NT2/D1 (cell line): ENCODE data around the genes C17orf97 and CRK.

DNA sequence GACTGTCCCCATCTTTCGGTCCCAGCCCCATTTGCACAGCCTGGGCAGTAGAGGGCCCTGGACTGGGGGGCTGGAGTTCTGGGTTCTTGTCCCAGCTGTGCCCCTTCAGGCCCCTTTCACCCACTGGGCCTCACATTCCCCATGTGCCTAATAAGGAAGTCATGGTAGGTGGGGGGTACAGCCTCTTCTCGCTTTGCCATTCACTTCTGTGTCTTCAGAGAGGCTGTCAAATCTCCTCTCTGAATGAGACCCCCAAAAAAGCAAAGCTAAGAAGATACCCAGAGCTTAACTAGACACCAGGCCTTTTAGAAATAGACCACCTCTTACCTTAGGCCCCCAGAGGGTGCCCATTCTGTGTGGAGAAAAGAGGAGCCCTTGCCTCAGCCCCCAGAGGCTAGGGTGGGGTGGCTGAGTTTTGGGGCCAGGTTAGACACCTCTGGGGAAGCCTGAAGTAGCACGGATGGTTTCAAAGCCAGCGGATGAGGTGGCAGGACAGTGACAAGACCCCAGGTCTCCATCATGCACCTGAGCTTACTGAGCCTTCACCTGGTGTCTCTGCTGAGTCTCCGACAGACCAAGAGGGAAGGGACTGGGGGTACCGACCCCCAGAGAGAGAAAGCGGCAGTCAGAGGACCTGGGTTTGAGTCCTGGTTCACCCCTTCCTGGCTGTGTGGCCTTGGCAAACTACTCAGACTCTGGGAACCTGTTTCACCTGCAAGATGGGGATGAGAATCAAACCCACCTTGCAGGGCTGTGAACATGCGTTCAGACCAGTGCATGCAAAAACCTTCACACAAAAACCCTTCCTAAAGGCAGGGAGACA is 7.5 kb downstream of the SCGB1C2 start:
- RRBS, 2 experiments = no CpG with 5 or more reads among the region's 8 CpGs

DNA sequence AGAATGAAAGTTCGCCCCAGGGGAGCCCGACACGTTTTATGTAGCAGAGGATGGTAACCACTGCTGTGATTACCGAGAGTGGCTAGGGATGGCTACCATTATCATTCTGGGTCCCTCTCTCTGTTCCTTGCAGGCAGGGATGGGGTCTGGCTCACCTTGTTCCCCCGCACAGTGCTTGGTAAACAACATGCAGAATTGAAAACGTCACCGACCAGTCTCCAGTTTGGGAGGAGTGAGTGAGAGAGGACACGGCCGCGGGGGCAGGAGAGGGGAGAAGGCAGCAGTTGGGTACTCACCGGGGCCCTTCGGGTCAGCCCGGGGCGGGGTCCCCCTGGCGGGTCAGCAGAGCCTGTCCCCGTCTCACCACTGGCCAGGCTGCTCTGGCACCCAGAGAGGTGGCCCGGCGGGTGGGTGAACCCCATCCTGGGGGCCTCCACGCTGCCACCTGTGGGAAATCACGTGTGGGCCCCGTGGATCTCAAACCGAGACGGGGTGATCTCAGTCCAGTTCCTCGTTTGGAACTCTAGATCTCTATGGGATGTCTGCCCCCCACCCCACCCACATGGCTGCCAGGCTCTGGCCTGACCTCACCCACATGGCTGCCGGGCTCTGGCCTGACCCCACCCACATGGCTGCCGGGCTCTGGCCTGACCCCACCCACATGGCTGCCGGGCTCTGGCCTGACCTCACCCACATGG is 34.1 kb upstream of the DOC2B start:
- RRBS, 2 experiments = 3% methylated on average over 4 to 5 of the region's 27 CpGs

GRCh38 chr17:353032-353552 is 485 bp upstream of the RPH3AL start:
- RRBS, 2 experiments = no CpG with 5 or more reads among the region's 8 CpGs

- RRBS, 2 experiments = no CpG with 5 or more reads among the region's 10 CpGs
Measured at GRCh38 chr17:377383-377931, 24.9 kb upstream of the RPH3AL start.

DNA sequence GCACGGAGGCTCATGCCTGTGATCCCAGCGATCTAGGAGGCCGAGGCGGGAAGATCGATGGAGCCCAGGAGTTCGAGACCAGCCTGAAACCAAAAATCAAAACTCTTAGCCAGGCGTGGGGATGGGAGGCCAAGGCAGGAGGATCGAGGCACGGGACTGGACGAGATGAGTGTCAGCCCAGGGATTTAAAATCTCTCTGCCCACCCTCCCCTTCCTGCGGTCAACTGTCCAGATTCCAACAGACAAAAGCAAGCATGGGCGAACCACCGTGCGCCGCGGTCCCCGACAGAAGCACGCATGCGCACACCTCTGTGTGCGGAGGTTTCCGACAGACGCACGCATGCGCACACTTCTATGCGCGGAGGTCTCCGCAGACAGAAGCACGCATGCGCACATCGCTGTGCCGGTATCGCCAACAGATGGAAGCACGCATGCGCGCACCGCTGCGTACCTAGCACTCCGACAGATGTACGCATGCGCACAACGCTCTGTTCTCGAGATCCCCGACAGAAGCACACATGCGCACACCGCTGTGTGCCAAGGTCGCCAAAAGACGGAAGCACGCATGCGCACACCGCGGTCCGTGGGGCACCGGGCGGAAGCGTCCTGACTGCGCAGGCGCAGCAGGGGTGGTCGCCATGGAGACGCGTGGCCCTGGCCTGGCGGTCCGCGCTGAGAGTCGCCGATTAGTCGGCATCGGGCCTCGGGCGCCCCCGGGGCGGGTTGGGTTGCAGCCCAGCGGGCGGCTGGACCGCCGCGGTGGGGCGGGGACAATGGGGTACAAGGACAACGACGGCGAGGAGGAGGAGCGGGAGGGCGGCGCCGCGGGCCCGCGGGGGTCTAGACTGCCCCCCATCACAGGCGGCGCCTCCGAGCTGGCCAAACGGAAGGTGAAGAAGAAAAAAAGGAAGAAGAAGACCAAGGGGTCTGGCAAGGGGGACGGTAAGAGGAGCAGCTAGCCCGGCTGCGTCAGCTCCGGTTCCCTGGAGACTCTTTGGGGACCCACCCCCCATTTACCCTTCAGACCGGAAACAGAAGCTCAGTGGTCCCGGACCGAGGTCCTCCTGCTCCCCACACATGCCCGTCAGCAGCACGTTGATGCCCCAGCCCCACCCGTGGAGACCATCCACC is at the start of gene C17orf97:
TSS of gene C17orf97 (plus strand) at position 621 of the 1,131 bp plus-strand sequence.
- RRBS, 2 experiments = no CpG with 5 or more reads among the region's 101 CpGs

DNA sequence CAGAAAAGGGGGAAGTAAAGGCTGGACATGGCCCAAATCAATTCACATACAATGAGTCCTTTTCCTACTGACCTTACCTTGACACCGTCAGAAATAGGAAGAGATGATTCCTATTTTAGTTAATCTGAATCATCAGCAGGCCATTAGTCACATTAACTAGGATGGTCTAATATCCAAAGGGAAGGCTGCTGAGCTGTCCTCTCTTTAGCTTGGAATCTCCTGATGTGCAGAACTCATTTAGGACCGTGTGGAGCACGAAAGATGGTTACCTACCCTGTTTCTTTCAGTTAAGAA is 150.5 kb downstream of the C17orf97 start:
- RRBS, 2 experiments = no CpG with 5 or more reads among the region's 3 CpGs

DNA sequence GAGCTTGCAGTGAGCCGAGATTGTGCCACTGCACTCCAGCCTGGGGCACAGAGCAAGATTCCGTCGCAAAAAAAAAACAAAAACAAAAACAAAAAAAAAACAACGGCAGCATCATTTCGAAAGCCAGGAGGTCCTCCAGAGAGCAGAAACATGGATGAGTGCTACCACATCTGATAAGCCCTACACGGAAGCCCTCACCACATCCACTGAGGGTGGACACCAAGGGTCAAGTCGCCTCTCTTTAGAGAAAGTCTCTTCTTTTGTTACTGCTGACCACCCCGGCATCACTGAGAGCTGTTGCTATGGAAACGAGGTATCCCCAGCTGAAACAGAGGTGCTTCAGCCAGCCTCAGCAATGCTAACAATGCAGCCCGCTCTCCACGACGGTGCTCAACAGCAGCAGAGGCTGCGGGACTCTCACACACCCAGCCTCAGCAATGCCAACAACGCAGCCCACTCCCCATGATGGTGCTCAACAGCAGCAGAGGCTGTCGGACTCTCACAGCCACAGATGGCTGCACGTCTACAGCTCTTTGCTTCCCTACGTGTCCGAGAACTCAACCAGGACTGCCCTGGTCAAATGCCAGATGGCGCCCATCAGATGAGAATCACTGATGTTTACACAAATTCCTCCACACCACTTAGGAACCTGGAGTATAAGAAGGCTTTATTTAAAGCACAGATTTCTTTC is 41.4 kb downstream of the VPS53 start:
- RRBS, 2 experiments = no CpG with 5 or more reads among the region's 19 CpGs

GRCh38 chr17:760306-760840 is 8.3 kb upstream of the GEMIN4 start:
- RRBS, 2 experiments = no CpG with 5 or more reads among the region's 11 CpGs

DNA sequence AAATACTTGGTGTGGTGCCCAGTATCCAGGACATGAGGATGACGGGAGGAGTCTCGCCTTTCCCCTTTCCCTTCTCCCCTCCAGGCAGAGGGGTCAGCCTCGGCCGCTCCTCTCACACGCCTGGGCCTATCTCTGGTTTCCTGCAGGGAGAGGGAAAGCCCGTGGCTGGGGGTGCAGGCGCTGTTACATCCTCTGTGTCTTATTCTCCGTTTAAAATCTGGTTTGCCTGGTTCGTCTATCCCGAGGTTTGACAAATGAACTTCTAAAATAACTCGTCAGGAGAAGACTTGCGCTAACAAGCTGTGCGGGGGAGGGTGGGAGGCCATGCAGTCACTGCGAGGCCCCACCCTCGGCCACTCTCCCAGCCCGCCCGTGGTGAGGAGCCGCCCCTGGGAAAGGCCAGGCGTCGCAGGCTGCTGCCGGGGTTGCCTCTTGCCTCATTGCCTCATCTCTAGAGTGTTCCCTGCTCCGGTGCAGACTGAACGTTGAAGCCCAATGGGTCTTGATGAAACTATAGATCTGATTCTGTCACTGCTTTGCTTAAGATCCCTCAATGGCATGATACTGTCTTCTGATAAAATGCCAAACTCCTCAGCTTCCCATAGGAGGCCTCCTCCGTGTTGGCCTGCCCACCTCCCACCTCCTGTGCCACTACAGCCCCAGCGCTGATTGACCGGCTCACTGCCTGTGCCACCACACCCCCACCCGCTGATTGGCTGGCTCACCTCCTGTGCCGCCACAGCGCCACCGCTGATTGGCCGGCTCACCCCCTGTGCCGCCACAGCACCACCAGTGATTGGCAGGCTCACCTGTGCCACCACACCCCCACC is 7.9 kb downstream of the MRM3 start:
- RRBS, 2 experiments = 78 to 100% methylated on average over 1 to 2 of the region's 32 CpGs

DNA sequence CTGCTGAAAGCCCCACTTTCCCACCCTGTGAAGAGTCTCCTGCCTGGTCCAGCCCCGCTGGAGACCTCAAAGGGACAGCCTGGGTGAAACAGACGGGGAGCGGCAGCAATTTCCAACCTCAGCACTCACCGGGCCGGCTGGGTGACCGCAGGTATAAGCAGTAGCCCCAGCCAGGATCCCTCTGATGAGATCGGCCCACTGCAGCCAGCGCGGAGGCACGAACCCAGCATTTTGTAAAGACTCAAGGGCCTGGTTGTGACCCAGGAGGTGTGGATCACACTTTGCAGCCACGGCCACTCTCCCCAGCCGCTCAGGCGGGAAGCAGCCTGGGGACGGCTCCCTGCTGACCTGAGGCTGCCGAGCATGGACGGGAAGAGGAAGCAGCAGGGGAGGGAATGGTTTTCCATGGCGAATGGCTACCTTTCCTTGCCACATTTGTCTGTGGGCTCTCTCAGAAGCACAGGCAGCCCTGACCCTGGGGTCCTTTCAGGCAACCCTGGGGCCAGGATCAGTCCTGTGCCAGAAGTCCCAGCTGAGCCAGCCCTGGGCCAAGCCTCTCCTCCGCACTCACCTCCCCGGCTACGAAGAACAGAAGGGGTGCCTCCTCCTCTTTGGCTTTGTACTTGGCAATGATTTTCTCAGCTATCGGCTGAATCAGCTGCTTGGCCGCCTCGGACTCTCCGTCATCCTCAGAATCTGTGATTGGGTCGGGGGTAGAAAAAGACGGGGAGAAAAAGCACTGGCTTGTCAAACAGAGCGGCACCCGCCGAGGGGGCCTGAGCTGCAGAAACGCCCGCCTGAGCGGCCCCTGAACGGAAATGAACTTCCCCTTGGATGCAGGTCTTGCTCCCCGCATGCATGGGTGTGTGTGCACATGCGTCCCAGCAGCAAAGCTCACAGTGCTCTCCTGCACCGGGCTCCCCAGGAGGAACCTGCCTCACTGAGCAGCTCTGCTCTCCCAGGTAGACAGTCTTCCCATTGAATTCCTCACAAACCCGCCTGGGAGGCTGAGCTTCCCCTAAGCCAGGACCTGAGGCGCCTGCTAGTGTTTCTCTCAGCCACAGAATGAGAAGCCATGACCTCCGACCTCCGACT is 21.3 kb downstream of the MRM3 start:
- RRBS, 2 experiments = no CpG with 5 or more reads among the region's 40 CpGs

DNA sequence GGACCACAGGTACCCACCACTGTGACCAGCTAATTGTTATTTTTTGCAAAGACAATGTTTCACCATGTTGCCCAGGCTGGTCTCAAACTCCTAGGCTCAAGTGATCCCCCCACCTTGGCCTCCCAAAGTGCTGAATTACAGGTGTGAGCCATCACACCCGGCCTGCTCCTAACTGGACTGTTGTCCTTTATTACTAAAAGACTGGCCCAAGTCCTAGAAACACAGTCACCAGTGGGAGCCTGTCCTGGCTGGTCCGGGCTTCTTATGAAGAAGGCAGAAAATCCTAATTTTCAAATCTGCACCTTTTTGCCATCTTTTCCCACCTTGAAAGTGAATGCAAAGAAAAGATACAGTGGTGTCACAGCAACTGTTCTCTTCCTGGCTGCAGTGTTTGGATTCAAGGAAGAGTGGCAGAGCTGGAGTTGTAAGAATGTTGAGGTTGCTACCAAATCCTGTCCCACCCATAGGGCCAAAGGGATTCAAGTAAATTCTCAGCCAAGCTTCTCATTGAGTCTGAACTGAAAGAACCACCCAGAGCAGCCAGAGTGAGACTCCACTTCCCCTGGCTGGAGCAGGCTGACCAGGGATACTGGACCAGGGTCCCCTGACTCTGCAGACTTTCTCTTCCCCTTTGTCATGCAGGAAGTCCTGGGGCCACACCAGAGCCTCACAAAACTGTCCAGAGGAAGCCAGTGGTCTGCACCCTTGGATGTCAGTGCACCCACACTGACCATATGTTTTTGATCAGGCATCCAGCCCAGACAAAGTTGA is 4.4 kb downstream of the NXN start:
- RRBS, 2 experiments = 89% methylated on average over 2 of the region's 2 CpGs; no CpG with 5 or more reads in 1 of the 2 experiments

GRCh38 chr17:1030242-1031224 is 33.6 kb downstream of the TIMM22 start:
- RRBS, 2 experiments = 89 to 91% methylated on average over 8 to 11 of the region's 31 CpGs

DNA sequence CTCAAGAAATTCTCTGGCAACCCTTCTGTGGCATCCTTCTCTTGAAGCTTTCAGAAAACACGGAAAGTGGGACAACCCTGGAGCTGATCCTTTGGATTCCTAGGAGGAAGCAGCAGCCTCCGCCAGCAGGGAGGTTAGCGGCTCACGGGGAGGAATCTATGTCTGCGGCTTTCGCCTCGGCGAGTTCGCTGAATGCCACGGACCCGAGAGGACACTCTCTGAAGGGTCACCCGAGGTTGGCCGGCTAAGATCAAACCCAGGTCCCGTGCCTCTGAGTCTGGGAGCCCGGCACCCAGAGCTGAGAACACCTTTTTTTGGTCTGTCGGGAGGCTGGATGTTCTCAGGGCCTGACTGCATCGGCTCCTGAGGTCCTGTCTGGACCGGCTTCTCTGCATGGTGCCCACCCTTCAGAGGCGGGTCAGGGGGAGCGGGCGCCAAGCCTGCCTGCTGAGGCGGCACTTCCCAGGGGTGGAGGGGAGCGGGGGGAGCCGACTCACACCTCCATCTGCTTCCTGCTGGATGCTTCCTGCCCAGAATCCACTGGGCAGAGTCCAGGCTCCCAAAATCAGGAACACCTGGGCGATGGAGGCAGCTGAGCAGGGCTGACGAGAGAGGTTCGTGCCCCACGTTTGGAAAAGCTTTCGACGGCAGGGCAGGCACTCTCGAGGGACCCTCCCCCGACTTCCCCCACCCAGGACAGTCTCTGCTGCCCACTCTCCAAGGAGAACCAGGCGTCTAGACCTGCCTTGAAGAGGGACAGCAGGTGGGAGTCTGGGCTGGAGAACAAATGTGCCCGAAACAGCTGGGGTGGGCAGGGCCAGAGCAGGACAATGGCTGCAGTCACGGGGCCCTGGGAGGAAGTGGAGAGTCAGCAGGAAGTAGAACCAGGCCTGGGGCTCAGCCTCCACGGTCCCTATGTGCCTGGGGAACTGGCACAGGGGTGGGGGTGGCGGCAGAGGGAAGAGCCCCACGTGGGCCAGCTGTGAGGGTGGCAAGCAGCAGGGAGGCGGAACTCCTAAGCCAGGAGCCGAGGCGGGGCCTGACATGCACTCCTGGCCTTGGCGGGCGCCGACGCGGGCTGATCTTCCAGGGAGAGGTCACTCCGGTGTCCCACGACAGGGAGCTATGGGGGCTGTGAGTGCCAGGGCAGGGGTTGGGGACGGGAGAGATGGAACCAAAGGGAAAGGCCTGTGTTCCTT is 42.3 kb downstream of the TIMM22 start:
- RRBS, 2 experiments = 100% methylated on average over 3 of the region's 49 CpGs; no CpG with 5 or more reads in 1 of the 2 experiments

- RRBS, 2 experiments = 27 to 78% methylated on average over 6 of the region's 48 CpGs
Measured at GRCh38 chr17:1078619-1079419, 81.9 kb downstream of the TIMM22 start.

DNA sequence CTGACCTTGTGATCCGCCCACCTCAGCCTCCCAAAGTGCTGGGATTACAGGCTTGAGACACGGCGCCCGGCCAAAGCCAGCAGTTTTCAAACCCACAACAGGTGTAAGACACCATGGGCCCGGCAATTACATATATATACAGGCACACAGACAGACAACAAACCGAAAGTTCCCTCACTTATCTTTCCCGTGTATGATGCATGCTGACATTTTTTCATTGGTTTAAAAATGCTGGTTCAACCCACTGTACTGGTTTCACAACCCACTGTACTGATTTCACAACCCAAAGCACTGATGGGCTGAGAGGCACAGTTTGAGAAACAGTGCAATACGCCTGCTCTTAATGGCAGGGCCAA is 81.5 kb downstream of the ABR start:
- RRBS, 2 experiments = no CpG with 5 or more reads among the region's 8 CpGs

DNA sequence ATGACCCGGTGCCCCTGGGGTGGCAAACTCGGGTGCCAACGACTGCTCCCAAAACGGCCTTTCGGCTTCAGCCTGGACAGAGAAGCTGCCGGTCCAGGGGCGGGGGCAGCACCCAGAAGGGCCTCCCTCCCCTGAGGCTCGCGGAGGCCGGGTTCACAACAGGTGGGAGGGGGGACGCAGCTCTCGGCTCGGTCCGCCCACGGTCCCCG is 684 bp downstream of the ABR start:
- RRBS, 2 experiments = 2% methylated on average over 15 of the region's 16 CpGs

- RRBS, 2 experiments = no CpG with 5 or more reads among the region's 10 CpGs
Measured at GRCh38 chr17:1344442-1345190, 55.4 kb downstream of the YWHAE start.

- RRBS, 2 experiments = no CpG with 5 or more reads among the region's 20 CpGs
Measured at GRCh38 chr17:1398572-1399291, 1.3 kb downstream of the YWHAE start.

GRCh38 chr17:1455795-1456369 is at the start of gene CRK:
Gene CRK, minus strand, starts transcription at chr17:1456232.
- RRBS, 2 experiments = under 1% methylated on average over 23 of the region's 72 CpGs

GRCh38 chr17:1456370-1456750 is 328 bp upstream of the CRK start:
- RRBS, 2 experiments = 2% methylated on average over 3 to 10 of the region's 33 CpGs